AG04450 (cell line): ENCODE results near the genes USP17L11 and USP17L18.

DNA sequence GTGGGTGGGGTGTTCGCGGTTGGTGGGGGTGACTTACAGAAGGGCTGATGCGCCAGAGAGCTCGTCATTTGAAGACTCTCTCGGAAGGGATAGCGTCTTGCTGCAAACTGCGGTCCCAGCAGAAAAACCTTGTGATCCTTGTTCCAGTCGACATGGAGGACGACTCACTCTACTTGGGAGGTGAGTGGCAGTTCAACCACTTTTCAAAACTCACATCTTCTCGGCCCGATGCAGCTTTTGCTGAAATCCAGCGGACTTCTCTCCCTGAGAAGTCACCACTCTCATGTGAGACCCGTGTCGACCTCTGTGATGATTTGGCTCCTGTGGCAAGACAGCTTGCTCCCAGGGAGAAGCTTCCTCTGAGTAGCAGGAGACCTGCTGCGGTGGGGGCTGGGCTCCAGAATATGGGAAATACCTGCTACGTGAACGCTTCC is at the start of gene USP17L11:
Gene USP17L11 (plus strand): TSS at position 153 of the 434 bp plus-strand sequence.
- CAGE, long polyA plus RNA = no peak
- RRBS = no CpG with 5 or more reads among the region's 17 CpGs

DNA sequence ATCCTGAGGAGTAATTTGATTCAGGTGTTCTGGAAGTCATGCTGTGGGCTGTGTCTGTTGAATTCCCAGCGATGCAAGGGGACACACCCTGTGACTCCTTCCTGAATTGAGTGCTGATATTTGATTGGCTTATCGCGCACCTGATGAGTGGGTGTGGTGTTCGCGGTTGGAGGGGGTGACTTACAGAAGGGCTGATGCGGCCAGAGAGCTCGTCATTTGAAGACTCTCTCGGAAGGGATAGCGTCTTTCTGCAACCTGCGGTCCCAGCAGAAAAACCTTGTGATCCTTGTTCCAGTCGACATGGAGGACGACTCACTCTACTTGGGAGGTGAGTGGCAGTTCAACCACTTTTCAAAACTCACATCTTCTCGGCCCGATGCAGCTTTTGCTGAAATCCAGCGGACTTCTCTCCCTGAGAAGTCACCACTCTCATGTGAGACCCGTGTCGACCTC is at the start of gene USP17L18:
Gene USP17L18 (plus strand): TSS at position 301 of the 453 bp plus-strand sequence.
- CAGE, long polyA plus RNA = no peak
- RRBS = no CpG with 5 or more reads among the region's 17 CpGs

GRCh38 chr4:10028757-10029380 is 7.6 kb upstream of the SLC2A9 start:
- CAGE, long polyA plus RNA = no peak
- RRBS = no CpG with 5 or more reads among the region's 7 CpGs

- CAGE, long polyA plus RNA = no peak
- RRBS = no CpG with 5 or more reads among the region's 32 CpGs
Observed at GRCh38 chr4:10094582-10095676, 21.7 kb downstream of the WDR1 start.

DNA sequence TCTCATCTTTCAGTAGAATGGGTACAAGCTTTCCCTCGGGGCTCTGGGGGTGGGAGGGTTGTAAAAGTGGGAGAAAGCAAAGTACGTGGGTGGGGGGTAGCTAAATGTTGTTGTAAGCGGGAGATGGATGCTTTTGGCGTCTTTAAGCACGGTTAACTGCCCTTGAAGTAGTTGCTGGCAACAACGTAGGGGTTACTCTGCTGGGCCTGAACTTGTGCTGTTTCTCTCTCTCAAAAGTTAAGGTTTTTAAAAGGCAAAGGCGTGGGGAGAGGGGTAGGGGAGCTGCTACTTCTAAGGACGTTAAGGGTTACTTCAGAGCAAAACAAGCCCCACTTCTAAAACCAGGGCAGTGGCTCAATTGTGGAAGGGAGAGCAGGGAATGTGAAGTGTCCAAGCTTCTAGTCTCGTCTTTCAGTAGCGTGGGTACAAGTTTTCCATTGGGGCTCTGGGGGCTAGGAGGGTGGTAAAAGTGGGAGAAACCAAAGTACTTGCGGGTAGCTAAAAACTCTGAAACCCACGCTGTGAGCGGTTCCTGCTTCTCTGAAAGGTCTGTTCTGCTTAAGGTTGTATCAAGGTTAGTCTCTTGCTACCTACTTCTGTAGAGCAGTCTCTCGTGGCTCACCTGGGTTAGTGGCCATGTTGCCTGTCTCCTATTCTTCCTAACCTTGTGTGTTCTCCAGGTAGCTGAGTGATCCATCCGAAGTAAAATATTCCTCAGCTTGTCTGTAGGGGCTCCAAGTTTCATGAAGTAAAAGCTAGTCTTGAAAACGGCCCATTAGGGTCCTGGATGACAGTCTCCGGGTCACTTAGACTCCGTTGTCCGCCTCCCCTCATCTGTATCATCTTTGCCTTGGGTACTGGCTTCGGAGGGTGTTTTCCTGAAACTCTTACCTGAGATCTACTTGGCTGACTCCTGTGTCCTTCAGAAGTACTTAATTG is 1.7 kb upstream of the WDR1 start:
- CAGE, long polyA plus RNA = no peak
- RRBS = no CpG with 5 or more reads among the region's 20 CpGs

GRCh38 chr4:10123250-10124029 is 6.8 kb upstream of the WDR1 start:
- CAGE, long polyA plus RNA = no peak
- RRBS = no CpG with 5 or more reads among the region's 11 CpGs

- CAGE, long polyA plus RNA = no peak
- RRBS = 3% methylated on average over 10 of the region's 70 CpGs
Observed at GRCh38 chr4:10461185-10461866, 4.1 kb upstream of the ZNF518B start.

GRCh38 chr4:11624411-11624769 is 195.7 kb upstream of the HS3ST1 start:
- CAGE, long polyA plus RNA = no peak
- RRBS = no CpG with 5 or more reads among the region's 2 CpGs

GRCh38 chr4:13459569-13460084 is 24.5 kb downstream of the RAB28 start:
- CAGE, long polyA plus RNA = no peak
- RRBS = no CpG with 5 or more reads among the region's 3 CpGs

DNA sequence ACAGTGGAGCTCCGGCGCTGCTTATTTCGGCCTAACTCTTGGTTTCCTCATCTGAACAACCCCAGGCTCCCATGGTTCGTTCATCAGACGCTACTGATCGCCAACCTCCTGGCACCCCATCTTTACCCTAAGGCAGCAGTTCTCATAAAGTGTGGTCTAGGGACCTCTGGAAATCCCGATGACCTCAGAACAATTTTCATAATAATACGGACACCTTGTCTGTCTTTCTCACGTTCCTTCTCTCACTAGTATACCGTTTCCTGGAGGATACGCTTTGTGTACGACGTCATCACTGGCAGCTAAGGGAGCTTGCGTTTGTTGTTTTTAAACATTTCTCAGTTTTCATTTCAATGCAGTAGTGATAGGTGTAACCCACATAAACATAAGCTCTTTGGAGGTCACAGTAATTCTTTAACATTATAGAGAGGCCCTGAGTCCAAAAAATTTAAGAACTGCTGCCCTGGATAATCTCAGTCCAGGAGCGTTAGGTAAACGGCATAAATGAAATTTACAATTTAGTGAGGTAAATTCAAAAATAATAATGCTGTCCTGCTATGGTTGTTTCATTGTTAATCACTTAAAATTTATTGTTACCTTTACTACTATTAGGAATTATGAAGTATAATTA is 855 bp upstream of the RAB28 start:
- CAGE, long polyA plus RNA = no peak
- RRBS = 3% methylated on average over 1 of the region's 16 CpGs

- CAGE, long polyA plus RNA = no peak
- RRBS = no CpG with 5 or more reads among the region's 1 CpG
Observed at GRCh38 chr4:13590368-13590612, 37.2 kb downstream of the BOD1L1 start.

DNA sequence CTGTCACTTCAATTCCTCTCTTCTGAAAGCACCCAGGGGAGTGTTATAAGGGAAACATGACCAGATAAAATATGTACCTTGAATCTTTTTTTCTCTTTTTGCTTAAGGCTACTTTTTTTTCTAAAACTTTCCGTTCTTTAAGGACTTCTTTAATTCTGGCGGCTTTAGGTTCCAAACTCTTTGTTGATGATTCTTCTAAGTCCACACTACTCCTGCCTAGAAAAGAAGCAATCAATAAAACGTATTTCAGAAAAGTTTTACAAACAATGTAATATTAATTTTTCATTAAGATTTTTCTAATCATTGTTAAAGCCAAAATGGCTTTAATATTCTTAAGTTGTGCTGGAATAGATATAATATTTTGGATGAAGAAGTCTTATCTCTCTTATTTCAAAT is 19.1 kb downstream of the BOD1L1 start:
- CAGE, long polyA plus RNA = no peak
- RRBS = no CpG with 5 or more reads among the region's 3 CpGs

GRCh38 chr4:13701665-13702554 is 74.4 kb upstream of the BOD1L1 start:
- CAGE, long polyA plus RNA = no peak
- RRBS = no CpG with 5 or more reads among the region's 4 CpGs

DNA sequence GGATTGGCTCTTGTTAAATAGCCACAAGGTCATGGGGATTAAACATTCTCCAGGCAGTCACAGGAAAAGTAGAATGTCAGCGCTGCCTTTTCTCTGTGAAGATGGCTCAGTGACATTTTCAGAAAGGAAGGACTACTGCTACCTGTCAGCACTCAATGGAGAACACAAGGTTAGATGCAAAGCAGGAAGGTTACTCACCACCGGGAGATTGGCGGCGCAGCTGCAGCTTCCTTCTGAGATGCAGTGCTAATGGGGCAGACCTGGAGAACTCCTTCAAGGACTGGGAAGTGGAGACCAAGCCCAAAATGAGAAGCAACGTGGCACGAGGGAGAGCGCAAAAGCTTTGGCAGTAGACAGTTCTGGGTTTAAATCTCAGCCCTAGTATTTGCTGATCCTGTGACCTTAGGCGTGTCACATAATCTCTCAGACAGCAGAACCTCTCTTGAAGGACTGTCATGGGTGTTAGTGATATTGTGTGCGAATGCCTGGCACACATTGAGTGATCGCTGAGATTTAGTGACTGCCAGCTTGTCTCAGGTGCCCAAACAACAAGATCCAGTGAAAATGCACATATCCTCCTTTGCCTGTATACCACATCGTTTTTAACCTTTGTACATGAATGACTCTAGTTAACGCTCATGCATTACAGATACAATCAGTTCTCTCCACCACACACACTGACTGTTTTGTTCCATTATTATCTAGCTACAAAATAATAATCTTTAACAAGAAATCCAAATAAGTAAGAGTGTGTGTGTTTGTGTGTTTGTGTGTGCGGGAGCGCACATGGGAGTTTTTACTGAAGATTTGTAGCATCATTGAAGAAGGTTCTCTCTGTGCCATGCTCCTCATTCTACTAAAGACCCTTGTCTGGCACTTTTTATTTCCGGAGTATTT is 213.3 kb upstream of the BOD1L1 start:
- CAGE, long polyA plus RNA = no peak
- RRBS = no CpG with 5 or more reads among the region's 15 CpGs

- CAGE, long polyA plus RNA = no peak
- RRBS = no CpG with 5 or more reads among the region's 9 CpGs
Observed at GRCh38 chr4:14879528-14880342, 122.5 kb upstream of the CPEB2 start.

DNA sequence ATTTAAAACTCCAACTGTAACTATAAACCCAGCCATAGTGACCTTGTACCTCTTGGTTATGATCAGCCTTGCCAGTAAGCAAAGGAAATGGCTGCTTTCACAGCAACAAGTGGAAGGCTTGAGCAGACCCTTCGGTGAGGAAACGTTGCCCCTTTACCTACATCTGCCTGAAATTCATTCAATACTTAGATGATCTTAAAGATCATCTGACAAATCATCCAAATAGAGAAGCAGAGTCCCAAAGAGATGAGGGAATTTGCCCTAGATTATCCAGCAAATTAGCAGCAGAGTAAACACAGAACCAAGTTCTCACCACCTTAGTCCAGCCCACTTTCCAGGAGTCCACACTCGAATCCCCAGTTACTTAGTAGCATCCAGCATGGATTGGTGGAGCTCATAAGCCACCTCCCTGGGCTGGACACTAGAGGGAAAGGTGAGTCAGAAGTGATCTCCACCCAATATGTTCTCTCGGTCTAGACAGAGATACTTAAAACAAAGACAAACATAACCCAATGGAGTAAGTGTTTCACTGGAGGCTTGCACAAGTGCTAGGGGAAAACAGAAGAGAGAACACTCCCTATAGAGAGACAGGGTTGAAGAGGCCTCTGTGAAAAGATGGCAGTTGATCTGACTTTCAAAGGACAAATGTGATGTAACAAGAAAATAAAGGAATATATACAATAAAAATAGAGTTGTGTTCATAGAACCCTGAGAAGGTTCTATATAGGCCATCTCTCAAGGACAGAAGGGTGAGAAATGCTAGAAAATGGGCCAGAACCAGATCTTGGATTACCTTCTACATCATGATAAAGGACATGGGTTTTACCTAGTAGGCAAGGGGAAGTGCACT is 105.1 kb upstream of the CPEB2 start:
- CAGE, long polyA plus RNA = no peak
- RRBS = no CpG with 5 or more reads among the region's 4 CpGs

DNA sequence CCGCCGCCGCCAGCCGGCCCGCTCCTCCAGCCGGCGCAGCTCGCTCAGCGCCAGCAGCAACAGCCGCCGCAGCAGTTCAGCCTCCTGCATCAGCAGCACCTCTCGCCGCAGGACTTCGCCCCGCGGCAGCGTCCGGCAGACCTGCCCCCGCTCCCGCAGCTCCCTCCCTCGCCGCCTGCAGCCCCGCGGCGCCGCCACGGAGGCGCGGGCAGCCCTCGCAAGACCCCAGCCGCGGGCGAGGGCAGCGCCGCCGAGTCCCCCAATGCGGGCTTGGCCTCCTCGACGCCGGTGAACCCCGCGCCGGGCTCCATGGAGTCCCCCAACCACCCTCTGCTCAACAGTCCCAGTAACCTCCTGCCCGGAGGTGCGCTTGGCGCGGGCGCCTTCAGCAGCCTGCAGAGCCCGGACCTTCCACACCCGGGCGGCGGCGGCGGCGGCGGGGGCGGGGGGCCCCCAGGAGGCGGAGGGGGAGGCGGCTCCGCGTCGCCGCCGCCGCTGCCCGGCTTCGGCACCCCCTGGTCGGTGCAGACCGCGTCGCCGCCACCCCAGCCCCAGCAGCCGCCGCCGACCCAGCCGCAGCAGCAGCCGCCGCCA is 1.1 kb downstream of the CPEB2 start:
- CAGE, long polyA plus RNA = no peak
- RRBS = 3% methylated on average over 35 of the region's 78 CpGs

- CAGE, long polyA plus RNA = no peak
- RRBS = no CpG with 5 or more reads among the region's 3 CpGs
Observed at GRCh38 chr4:15060784-15061875, 58.8 kb downstream of the CPEB2 start.

- CAGE, long polyA plus RNA = no peak
- RRBS = no CpG with 5 or more reads among the region's 3 CpGs
Observed at GRCh38 chr4:15144391-15144760, 142.1 kb downstream of the CPEB2 start.

DNA sequence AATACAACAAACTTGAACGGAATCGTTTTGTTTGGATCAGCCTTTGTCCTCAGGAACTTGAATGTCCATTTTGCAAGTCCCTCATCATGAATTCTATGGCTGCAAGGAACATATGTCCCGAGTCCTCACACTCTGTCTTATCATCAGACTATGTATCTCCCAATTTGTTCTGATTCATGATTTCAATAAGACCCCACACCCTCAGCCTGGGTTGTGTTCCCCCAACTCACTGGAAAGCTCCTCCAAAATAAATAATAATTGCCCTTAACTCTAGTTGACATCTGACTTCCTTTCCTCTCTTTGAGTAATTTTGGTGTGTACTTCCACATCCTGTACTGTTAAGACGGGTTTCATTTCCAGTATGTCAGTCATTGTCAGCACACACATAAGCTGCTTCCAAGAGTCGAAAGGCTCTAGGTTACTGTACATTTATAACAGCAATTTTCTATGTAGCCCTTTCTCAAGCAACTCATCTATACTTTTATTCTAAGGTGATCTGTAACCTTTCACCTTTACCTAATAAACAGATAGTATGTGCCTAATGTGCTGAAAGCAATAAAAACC is 52.2 kb upstream of the C1QTNF7 start:
- CAGE, long polyA plus RNA = no peak
- RRBS = no CpG with 5 or more reads among the region's 5 CpGs